Skeletal muscle satellite cell (primary cell): ENCODE data around the genes SERPINB13, SERPINB8, TMX3 and CD226.

DNA sequence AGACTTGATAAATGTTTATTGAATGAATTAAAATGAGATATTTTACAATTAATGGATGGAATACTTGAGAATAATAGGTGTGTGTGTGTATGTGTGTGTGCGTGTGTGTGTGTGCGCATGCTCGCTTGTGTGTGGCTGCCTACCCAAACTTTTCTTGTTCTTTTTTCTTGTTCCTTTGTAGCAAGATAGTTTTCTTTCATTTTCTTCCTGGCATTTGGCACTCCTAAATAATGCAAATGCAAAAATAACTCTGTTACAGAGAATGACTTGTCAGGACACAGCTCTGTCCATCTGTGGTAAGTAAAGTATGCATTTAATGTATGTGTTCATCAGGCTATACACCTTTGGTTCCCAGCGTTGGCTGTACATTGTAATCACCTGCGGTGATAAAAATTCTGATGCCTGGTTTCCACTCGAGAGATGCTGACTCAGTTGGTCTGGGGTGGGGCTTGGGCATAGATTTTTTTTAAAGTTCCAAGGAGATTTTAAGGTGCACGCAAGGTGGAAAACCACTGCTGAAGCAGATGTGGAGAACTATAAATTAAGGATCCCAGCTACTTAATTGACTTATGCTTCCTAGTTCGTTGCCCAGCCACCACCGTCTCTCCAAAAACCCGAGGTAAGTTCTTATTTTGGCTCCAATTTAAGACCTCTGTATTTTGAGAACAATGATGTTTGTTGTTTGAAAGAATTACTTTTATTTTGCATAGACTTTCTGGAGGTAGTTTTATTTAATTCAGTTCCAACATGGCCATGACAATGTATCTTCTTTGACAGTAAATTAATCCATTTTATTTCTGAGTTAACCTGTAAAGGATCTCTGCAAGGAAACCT, at the start of gene SERPINB13:
Gene SERPINB13 (plus strand): TSS at position 512 of the 834 bp plus-strand sequence.
- CAGE, long polyA plus RNA: no peak

DNA sequence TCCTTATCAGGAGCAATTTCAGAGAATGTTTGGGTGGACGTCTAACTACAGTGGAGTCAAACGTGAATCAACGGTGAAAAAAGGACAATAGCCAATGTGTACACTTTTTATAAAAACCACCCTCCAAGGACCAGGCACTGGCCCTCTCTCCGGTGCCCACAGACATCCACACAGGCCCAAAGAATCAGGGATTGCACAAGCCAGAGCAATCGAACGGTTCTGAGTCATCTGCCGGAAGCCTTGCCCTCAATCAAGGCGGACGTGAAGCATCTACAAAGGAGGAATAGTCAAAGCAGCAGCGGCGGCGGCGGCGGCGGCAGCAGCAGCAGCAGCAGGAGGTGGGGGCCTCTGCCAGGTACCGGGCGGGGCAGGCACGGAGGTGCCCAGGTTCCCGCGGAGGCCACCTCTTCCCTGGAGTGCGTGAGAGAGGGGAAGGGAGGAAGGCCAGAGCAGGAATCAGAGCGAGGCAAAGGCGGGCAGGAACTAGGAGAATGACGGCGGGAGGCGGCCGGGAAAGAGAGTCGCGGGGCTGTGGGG, at the start of gene SERPINB8:
Gene SERPINB8 (plus strand): TSS at position 249 of the 537 bp plus-strand sequence.
- CAGE, long polyA plus RNA: start-site peak on the plus strand centred at position 264 of the sequence, 62 bp wide, 644 and 647 reads in 2 replicates

DNA sequence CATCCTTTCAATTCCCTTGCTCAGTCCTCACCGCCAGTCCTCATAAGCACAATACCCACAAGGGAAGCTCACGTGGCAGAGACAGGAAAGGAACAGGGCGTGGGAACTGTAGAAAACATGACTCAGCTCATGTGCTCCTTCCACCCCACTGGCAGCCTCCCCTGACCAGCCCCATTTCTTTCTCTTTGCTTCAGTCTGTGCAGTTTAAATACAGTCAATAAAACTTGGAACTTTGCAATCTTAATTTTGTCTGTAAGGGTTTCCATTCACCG, 36.6 kb upstream of the CDH19 start:
- CAGE, long polyA plus RNA: no peak

GRCh38 chr18:67628679-67629079, 112.2 kb upstream of the DSEL start:
- CAGE, long polyA plus RNA: no peak

GRCh38 chr18:68714182-68715482, at the start of gene TMX3:
Gene TMX3, minus strand, starts transcription at chr18:68715108.
- CAGE, long polyA plus RNA: start-site peak on the plus strand at chr18:68715211-68715310, 18 and 11 reads in 2 replicates

- CAGE, long polyA plus RNA: no peak
These were observed 61.8 kb downstream of the CD226 start for GRCh38 chr18:69885647-69886486.

DNA sequence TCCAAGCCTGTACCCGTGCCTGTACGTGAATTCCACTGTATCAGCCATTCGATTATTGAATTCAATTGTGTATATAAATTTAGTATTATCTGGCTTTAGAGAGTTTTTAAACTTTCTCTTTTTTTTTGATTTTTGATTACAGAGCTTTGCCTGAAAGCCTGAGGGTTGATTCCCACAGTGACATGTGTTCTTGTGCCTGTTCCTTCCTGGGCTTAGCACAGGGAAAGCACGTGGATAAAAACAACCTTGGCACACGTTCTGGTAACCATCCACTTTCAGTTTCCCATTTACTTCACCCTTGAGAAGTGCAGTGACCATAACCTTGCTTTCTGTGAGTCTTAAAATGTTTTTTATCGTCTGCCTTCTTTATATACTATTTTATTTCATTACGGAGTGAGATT, 11.6 kb downstream of the CD226 start:
- CAGE, long polyA plus RNA: no peak

GRCh38 chr18:69947234-69948210, at the start of gene CD226:
Gene CD226, minus strand, starts transcription at chr18:69947873.
- CAGE, long polyA plus RNA: no peak

GRCh38 chr18:69955066-69955479, 7.4 kb upstream of the CD226 start:
- CAGE, long polyA plus RNA: no peak

DNA sequence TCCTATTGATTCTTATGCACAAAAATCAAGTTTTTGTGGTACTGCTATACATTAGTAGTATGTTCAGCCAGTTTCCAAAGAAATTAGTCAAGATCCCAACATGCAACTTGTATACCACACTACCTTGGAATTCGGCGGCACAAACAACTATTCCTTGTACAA, 798 bp upstream of the SOCS6 start:
- CAGE, long polyA plus RNA: no peak

- CAGE, long polyA plus RNA: no peak
These were observed 1.2 kb downstream of the SOCS6 start for GRCh38 chr18:70290026-70290399.

GRCh38 chr18:72208889-72209727, 335.0 kb downstream of the CBLN2 start:
- CAGE, long polyA plus RNA: no peak

DNA sequence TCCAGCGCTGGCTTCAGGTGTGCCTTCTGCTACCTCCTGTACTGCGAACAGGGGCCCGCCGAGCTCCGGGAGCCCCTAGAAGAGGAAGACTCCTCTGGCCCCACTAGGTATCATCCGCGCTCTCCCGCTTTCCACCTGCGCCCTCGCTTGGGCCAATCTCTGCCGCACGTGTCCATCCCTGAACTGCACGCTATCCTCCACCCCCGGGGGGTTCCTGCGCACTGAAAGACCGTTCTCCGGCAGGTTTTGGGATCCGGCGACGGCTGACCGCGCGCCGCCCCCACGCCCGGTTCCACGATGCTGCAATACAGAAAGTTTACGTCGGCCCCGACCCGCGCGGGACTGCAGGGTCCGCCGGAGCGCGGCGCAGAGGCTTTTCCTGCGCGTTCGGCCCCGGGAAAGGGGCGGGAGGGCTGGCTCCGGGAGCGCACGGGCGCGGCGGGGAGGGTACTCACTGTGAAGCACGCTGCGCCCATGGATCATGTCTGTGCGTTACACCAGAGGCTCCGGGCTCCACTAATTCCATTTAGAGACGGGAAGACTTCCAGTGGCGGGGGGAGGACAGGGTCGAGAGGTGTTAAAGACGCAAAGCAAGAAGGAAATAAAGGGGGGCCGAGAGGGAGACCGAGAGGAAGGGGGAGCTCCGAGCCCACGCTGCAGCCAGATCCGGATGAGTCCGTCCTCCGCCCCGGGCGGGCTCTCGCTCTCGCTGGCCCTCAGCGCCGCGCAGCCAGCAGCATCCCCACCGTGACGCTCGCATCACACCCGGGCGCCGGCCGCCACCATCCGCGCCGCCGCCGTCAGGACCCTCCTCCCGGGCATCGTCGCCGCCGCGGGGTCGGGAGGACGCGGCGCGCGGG, 748 bp downstream of the NETO1 start:
- CAGE, long polyA plus RNA: no peak

GRCh38 chr18:72910018-72910400, 42.2 kb upstream of the NETO1 start:
- CAGE, long polyA plus RNA: no peak

- CAGE, long polyA plus RNA: no peak
These were observed 362.9 kb downstream of the FBXO15 start for GRCh38 chr18:73784640-73785197.

- CAGE, long polyA plus RNA: no peak
These were observed 68.6 kb downstream of the TIMM21 start for GRCh38 chr18:74216948-74217334.

GRCh38 chr18:74256881-74257692, 34.7 kb downstream of the CYB5A start:
- CAGE, long polyA plus RNA: no peak

DNA sequence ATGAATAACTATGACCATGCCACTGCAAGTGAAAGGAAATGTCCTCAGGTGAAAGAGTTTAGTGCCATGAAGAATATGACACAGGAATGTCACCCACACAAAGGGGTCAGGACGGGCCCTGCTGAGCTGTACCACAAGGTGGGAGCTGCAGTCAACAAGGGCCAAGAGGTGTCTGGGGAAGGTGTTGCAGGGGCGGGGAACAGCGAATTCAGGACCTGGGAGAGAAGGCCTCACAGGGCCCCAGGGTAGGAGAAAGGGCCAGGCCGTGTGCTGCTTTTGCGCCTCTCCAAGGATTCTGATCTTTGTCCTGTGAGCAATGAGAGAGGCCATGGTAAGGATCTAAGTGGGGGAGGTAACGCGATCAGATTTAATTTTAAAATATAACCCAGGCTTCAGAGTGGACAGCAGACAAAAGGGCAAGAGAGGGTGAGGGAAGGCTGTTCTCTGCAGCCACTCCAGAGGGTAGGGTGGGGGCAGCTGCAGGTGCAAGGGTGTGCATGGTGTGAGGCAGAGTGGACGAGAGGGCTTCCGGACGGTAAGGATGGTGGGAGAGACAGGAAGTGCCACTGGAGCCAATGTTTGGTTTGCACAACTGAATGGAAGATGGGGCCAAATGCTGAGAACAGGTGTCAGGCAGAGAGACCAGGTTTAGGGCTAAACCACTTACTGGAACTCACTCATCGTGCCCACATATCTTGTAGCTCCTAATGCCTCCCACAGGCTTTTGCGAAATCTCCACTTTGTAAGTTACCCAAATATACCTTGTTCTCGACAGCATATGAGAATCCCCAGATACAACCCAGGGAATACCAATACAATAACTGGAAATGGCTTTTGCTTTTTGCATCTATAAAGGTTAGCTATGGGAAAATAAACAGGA, 23.4 kb downstream of the CYB5A start:
- CAGE, long polyA plus RNA: no peak

DNA sequence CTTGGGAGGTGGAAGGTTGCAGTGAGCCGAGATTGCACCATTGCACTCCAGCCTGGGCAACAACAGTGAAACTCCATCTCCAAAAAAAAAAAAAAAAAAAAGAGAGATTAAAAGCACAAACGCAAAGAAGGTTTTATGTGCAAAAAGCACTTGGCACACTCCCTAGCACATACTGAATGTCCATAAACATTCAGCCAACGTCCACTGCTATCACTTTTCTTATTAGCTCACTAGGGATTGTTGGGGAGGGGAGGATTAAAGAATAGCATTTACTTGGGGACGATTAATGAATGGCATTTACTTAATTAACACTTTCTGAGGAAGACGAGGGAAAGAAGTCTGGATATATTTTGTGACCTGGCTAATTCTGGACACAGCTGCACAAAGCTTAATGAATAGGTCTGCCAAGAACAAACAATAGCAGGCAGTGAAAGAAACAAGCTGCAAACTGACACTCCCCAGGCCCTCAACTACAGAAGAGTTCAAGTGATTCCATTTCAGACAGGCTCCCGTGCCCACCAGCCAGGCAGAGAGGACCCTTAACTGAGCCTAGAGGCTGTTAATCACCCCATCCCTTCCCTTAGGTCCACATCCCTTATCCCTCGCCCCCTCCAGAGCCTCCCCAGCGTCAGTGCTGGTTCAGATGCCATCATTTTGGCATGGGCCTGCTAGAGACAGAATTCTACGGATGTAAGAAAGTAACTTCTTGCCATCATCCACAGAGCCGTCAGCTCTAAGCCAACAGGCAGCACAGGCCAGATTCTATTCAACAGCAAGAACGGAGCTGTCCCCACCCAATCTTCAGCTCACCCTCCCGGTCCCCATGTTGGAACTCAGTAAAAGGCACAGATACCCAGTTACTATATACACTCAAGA, 7.4 kb downstream of the CYB5A start:
- CAGE, long polyA plus RNA: no peak

- CAGE, long polyA plus RNA: no peak
These were observed 3.7 kb downstream of the CYB5A start for GRCh38 chr18:74288035-74288546.